Metanephros (tissue), 2 donors: Measurements from ENCODE around the gene PKP1.

DNA sequence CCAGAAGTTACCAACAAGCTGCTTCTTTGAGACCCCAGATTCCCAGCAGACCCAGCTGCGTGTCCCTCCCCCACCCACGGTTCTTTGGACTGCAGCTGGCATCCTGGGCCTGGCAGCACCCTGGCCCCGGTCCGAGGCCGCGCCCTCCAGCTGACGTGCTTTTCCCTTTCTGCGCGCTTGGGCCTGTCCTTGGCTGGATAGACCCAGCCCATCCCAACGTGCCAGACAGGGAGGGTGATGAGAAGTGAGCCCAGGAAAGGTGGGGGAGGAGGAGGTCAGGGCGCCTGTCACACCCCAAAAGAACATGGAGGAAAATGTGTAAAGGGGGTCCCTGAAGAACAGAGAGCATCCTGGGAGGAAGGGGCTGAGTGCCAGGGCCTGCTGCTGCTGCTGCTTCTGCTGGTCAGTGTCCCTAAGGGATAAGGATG, 18.3 kb downstream of the INAVA start:
- RAMPAGE, long total RNA: no peak

- RAMPAGE, long total RNA: no peak
Observed at GRCh38 chr1:200916029-200916535, 21.4 kb downstream of the INAVA start.

- RAMPAGE, long total RNA: no peak
Observed at GRCh38 chr1:201016084-201016691, 7.3 kb downstream of the KIF21B start.

GRCh38 chr1:201187164-201187417, 3.5 kb upstream of the IGFN1 start:
- RAMPAGE, long total RNA: no peak

DNA sequence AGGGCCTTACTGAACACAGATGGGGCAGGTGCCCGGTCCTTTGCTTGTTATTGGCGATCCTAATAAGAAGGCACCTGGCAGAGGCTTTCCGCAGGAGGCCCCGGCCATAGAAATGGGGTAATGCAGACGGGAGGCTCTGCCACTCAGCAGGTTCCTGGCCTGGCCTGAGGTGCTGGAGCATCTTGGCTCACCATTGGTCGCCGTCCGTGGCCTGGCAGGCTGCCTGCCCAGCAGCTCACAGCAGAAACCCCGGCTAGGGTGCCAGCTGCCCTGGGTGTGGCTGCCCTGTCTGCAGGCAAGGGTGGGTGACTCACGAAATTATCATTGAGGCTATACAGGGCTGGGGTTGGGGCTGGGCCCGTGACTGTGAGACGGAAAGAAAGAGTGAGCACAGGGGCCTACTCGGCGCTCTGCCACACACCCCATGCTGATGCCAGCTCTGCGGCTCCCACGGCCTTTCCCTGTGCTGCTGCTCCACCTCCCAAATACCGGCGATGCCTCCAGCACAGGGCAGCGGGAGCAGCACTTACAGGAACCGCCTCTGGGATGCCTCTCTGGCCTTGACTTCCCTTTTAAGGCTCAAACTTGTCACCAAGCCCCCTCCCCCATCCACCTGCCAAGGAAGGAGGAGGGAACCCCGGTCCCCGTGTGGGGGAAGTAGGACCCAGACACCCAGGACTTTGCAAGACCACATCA, 8.0 kb upstream of the PKP1 start:
- RAMPAGE, long total RNA: no peak

DNA sequence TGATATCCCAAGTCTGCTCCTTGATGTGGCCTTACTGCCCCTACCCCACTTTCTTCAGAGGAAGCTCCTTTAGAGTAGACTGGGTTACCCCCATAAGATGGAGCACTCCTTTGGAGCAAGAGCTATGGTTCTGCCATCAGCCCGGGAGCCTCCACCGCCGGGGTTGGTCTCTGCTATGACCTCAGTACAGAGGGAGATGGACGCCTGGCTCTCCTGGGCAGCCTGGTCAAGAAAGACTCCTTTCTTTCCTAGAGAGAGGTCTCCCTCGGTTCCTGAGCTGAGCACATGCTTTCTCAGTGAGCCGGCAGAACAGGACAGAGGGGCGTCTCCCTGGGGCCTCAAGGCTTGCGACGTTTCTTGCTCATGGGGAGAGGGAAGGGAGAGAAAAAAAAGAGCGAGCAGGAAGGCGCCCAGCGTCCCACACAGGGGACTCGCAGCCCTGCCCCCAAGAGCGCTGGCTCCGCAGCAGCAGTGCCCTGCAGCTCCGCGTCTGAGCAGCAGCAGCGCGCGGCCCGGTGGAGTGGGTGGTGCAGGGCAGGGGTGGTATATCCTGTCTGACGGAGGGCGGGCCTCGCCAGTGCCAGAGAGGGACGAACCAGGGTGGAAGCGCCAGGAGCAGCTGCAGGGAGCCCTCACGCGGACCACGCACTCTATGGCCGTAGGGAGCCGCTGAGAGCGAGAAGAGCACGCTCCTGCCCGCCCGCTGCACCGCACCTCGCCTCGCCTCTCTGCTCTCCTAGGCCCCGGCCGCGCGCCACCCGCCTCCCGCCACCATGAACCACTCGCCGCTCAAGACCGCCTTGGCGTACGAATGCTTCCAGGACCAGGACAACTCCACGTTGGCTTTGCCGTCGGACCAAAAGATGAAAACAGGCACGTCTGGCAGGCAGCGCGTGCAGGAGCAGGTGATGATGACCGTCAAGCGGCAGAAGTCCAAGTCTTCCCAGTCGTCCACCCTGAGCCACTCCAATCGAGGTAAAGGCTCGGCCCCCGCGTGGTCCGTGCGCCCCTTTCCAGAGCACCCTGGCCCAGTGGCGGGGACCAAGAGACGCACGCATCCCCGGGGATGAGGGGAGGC, at the start of gene PKP1:
Gene PKP1 (plus strand): TSS at position 577 of the 1,078 bp plus-strand sequence.
- RAMPAGE, long total RNA: no peak

GRCh38 chr1:201299772-201300536, 16.6 kb downstream of the PKP1 start:
- RAMPAGE, long total RNA: no peak

- RAMPAGE, long total RNA: no peak
Observed at GRCh38 chr1:201307739-201308514, 24.6 kb downstream of the PKP1 start.

DNA sequence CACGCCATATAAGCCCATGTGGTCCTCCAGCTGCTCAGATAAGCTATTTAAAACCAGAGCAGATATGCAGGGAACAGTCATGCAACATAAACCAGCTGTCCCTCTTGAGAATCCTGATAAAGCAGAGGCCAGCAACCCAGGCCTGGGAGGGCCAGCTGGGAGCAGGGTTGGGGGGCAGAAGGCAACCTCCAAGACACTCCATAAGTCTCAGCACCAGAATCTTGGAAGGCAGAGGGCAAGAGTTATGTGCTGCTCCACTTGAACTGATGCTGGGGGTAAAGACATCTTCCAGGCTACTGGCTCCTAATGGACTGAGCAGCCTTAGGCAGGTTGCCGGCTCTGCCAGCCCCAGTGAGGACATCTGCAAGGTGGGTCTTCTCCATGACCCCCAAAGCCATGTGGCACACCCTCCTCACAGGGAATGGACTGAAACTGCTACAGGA, 405 bp upstream of the TNNT2 start:
- RAMPAGE, long total RNA: no peak

DNA sequence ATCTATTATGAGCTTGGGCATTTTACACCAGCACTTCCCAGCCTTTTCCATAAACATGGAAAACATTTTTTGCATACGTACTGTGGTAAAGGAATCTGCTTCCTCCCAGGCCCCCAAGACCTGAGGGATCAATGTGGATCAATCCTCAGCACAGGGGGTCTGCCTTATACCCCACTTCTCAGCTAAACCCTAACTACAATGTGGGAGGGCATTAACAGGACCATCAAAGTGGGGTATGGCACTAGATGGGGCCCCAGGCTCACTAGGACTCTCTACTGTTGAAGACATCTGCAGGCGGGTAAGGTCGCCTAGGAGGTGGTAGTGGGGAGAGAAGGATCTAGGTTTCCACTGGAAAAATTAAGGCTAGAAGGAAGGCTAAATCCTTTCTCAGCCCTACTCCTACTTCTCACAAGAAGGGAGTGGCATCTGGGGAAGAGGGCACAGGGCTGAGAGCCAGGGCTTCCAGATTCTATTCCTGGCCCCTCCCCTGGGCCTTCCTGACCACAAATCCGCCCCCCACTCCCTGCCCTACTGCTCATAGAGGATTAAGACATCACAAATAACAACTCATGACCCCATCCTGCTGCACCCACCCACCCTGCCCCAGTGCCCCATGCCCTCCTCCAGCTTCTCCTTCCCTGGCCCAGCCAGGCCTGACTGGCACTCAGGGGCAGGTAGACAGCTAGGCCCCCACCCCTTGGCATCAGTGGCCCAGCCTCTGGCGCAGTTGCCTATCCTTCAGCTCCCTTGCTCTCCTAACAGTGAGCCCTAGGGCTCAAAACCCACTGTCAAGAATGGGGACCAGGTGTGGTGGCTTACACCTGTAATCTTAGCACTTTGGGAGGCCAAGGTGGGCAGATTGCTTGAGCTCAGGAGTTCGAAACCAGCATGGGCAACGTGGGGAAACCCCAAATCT, 2.5 kb downstream of the PHLDA3 start:
- RAMPAGE, long total RNA: no peak

- RAMPAGE, long total RNA: no peak
Observed at GRCh38 chr1:201492038-201492308, 14.9 kb downstream of the CSRP1 start.

GRCh38 chr1:201536426-201537043, 2.4 kb upstream of the NAV1 start:
- RAMPAGE, long total RNA: no peak

- RAMPAGE, long total RNA: no peak
Observed at GRCh38 chr1:201554957-201555198, 16.0 kb downstream of the NAV1 start.

DNA sequence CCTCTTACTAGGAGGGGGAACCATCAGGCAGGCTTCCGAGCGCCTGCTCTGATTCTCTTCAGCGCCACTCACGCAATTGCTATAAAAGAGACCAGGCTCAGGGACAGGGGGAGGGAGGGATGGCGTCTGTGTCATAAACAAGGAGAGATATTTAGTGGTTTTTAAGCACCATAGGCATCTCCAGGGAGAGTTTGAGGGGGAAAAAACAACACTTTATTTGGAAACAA, 60.6 kb downstream of the NAV1 start:
- RAMPAGE, long total RNA: no peak

- RAMPAGE, long total RNA: no peak
Observed at GRCh38 chr1:201647765-201648978, 109.2 kb downstream of the NAV1 start.

- RAMPAGE, long total RNA: no peak
Observed at GRCh38 chr1:201714583-201715302, 114.2 kb upstream of the IPO9 start.

DNA sequence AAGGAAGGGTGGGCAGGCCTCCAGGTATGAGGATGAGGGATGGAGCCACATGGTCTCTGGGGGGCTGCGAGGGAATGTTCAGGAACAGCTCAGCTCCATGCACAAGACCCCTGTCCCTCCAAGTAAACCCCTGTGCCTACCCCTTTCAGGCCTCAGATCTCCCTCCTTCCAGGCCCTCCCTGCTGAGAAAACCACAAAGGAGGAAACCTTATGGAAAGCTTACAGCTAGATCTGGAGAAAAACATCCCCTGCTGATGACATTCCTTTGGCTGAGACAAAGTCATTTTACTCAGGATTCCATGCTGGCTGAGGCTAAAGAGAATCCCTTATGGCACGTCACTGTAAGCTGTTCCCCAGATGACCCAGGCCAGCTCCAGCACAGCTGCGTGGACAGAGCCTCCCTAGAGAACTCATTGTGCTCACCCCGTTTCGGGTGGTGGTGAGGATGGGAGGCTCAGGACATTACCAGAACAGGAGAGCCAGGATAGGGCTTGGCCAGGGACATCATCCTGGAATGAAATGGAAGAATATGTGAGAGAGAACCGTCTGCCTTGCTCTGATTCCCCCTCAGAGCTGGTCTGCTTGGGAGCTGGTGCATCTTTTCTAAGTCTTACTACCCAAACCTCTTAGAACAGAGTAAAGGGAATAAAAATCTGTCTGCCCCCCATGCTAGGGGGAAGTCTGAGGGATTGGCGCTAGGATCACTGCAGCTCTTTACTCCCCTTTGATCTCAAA, 91.2 kb upstream of the IPO9 start:
- RAMPAGE, long total RNA: no peak

DNA sequence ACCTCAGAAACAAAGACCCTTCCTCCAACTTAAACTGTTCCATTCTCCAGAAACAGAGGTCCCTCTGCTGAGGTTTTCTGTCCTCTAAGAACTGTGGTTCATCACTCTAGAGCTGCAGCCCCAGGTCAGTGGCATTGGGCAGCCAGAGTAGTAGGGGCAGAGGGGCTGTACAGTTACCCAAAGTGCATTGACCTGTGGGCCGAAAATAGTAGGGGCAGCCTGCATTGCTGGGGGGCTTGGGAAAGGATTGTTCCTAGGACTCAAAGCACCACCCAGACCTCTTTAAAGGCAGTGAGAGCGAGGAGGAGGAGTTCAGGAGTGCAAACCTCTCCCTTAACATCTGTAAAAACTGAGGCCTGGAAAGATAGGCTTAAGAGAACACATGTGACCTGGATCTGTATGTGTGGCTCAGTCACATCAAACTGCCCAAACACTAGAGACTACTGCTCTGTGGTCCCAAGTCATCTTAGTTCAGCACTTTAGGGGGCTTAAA, 90.6 kb upstream of the IPO9 start:
- RAMPAGE, long total RNA: no peak

GRCh38 chr1:201824036-201825007, 4.6 kb upstream of the IPO9 start:
- RAMPAGE, long total RNA: no peak

DNA sequence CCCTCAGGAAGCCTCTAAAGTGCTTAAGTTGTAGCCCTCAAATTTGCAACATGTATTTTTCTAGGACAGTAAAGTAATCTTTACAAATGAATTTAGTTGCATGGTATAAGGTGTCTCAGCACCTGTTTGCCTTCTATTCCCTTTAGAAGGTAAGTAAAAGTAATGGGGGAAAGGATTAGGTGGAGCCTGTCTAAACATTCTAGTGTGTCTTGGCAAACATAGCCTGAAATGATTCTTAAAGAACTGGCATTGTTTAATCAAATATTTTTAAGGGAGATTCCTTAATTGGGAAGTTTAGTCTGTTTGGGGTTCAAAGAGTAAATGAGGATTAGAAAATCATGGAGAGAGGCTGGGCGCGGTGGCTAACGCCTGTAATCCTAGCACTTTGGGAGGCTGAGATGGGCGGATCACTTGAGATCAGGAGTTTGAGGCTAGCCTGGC, 11.8 kb upstream of the SHISA4 start:
- RAMPAGE, long total RNA: no peak